CD14-positive monocyte (primary cell): ENCODE data around the genes COLEC12, YES1 and ADCYAP1.

- CAGE, long polyA plus RNA = no peak
These were observed 23.8 kb upstream of the TUBB8B start for GRCh38 chr18:73240-73680.

- CAGE, long polyA plus RNA = no peak
These were observed 25.4 kb downstream of the COLEC12 start for GRCh38 chr18:475081-475565.

DNA sequence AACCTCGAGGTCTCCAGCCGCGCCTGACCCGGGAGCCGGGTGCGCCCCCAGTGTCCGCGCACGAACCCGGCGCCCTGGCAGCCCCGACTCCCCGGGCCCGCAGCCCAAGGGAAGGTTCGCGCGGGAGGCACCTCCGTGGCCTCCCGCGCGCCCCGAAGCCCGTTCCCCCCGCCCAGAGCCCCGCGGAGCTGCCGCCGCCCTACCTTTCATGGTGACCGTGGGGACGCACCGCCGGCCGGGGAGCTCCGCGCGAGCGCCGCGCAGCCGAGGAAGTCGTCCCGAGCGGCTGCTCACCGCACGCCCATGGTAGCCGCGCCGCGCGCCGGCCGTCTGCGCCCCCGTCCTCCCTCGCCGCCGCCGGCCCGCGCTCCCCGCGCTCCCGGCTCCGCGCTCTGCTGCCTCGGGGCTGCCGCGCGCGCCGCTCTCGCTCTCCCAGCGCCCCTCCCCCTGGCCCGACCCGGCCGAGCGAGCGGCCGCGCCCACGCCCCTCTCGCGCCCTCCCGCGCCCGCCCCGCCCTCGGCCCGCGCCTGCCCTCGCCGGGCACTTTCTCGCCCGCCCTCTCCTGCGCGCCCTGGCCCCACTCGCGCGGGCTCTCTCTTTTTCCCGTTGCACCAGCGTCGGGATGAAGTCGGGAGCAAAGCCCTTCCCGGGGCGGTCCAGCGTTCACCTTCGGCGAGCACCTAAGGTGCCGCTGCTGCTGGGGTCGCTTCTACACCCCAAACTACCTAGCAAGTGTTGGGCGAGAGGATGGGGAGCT lies at the start of gene COLEC12:
TSS of gene COLEC12 (minus strand) at position 397 of the 758 bp plus-strand sequence.
- CAGE, long polyA plus RNA = no peak

- CAGE, long polyA plus RNA = no peak
These were observed at the start of gene YES1 for GRCh38 chr18:812183-812822. TSS of gene YES1 (minus strand) at chr18:812242.

GRCh38 chr18:839299-840469 lies 27.6 kb upstream of the YES1 start:
- CAGE, long polyA plus RNA = no peak

- CAGE, long polyA plus RNA = no peak
These were observed at the start of gene ADCYAP1 for GRCh38 chr18:904687-905132. TSS of gene ADCYAP1 (plus strand) at chr18:904871.

DNA sequence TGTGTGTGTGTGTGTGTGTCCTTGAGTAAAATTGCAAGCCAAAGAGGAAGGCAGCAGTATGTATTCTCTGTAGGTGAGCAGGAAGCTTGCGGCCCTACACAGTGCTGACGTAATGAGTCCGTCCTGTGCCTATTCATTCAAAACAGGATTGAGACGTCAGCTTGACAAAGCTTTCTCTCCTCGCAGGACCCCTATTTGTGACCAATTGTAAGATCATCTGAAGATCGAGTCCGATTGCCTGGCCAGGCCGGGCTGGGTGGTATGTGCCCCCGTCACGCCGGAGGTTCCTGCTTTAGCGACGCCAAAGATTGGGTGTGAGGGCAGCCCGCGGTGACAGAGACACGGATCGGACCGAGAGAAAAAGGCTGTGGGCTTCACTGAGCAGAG lies 220.3 kb downstream of the METTL4 start:
- CAGE, long polyA plus RNA = no peak

- CAGE, long polyA plus RNA = no peak
These were observed 1.8 kb downstream of the METTL4 start for GRCh38 chr18:2569447-2569972.

- CAGE, long polyA plus RNA = no peak
These were observed 11.3 kb downstream of the SMCHD1 start for GRCh38 chr18:2666695-2667299.

DNA sequence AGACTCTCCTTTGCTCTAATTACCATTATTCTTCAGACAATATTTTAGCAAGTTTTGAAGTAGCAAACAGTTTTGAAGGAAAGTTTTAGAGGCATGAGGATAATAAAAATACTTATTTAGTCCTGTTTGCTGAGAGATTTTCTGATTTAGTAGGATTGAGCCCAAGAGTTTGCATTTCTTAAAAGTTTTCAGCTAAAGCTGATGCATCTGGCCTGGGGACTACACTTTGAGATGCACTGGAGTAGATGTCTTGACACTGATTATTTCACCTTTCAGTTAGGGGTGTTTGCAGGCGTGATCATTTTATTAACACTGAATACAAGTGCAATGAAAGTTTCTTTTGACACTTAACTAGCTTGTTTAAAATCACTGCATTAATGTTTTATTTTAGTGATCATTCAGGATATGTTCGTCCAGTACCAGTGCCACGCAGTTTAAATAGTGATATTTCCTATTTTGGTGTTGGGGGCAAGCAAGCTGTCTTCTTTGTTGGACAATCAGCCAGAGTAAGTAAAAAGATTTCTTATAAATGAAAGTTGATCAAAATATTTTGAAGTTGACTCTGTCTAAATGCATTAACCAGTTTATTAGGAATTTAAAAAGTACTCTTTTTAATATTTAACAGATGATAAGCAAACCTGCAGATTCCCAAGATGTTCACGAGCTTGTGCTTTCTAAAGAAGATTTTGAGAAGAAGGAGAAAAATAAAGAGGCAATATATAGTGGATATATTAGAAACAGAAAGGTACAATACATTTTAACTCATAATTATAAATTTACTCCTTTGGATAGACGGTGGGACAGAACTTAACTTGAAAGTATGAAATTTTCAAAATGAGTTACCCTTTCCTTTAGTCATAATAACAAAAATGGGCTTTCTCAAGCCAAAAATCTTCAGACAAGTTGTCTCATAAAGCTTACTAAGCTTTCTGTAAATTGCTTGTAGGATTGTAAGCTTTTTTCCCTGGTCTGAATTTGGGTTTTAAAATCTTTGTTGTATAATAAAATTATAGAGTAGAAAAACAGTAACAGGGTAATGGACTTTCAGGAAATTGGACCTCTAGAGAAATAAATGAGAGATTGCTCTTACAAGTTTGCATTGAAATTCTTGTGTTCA lies 32.8 kb downstream of the SMCHD1 start:
- CAGE, long polyA plus RNA = no peak

GRCh38 chr18:2762645-2763318 lies 84.0 kb upstream of the EMILIN2 start:
- CAGE, long polyA plus RNA = no peak

GRCh38 chr18:2786716-2787297 lies 60.0 kb upstream of the EMILIN2 start:
- CAGE, long polyA plus RNA = no peak

DNA sequence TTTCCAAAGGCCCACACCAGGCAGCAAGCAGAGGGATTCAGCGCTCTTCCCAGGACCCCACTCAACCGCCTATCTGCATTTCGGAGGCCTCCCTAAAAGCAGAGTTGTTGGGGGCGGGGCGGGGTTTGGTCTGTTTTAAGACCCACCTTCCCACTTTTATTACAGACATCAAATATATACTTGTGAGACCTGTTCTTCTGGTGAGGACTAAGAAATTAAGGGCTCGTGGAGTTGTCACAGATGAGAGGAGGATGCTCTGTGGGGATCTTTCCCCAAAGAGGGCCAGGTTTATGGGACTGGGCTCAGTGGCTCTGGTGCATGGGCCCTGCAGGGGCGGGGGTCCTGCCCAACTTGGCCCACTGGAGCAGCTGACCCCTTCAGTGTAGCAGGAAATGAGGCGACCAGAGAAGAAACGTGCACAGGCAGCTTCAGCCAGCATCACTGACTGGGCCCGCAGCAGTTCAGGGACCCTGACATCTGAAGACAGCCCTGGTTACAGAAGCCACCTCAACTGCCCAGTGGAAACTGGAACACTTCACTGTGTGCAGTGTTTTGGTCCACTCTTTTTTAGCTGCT lies 72.7 kb downstream of the EMILIN2 start:
- CAGE, long polyA plus RNA = no peak

DNA sequence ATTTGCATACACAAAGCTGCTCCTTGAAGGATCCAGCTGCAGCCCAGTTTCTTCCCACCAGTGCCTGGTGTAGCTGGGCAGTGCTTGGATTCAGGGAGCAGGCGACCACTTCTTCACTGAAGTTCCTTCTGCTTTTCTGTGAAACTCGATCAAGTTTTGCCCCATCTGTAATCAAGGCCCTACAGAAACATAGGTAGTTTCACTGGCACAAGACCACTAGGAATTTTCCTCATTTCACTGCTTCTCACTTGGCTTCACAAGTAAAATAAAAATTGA lies 1.7 kb upstream of the LPIN2 start:
- CAGE, long polyA plus RNA = no peak

- CAGE, long polyA plus RNA = no peak
These were observed 43.0 kb upstream of the LPIN2 start for GRCh38 chr18:3056000-3056261.

DNA sequence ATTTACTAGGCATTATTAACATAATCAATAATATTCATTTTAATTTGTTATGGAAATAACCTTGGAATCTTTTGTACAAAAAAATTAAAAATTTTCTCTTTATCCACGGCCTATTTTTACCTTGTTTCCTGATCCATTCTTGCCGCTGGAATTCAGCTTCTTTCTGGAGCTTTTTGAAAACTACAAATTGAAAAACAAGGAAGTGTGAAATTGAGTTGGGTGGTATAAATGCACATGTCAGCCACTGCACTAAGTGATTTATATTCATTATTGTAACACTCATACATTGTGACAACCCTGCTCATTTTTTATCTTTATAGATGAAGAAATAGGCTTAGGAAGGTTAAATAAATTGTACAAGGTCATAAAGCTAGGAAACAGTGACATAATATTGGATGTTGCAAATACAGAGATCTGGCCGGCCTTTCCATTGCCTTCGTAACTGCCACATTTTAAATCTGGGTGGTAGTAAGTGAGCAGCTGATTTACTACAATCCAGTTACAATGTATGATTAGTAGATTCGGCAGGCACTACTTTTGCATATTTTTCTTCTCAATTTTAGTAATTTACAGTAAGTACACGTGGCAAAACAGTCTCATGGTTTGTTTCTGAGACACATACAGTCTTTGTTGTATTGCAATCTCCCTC lies 76.6 kb upstream of the LPIN2 start:
- CAGE, long polyA plus RNA = no peak

DNA sequence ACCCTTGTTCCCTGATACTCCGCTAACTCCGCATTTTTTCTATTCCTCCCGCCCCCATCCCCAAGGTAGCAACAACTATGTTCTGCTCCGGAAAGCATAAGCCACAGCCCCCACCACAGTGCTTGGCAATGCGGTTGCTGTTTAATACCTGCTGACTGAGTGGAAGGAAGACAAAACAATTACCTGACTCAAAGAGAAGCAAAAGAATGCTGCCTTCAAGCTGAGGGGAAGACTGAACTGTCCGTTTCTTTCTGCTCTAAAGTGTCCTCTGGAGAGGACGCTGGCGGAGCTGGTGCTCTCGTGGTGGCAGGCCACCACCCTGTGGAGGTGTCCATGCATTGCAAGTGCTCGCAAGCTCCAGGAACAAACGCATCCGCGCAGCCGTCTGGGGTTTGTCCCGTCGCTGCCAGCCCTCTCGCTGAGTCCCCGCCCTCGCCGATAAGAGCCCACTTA lies 1.7 kb upstream of the MYL12A start:
- CAGE, long polyA plus RNA = no peak

DNA sequence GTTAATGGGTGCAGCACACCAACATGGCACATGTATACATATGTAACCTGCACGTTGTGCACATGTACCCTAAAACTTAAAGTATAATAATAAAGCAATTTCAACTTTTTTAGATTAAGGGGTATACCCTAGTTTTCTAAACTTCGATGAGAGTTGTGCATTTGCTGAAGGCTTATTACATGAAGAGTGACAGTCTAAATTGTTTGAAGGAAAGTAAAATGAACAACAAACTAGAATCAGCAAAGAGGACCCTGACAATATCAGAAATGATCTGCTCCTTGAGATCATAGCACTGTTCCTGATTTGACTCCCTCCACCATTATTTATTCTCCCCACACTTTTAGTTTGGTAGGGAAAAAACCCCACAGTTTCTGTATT lies 2.5 kb downstream of the MYL12A start:
- CAGE, long polyA plus RNA = no peak

- CAGE, long polyA plus RNA = no peak
These were observed 3.8 kb downstream of the MYL12A start for GRCh38 chr18:3251436-3251751.

DNA sequence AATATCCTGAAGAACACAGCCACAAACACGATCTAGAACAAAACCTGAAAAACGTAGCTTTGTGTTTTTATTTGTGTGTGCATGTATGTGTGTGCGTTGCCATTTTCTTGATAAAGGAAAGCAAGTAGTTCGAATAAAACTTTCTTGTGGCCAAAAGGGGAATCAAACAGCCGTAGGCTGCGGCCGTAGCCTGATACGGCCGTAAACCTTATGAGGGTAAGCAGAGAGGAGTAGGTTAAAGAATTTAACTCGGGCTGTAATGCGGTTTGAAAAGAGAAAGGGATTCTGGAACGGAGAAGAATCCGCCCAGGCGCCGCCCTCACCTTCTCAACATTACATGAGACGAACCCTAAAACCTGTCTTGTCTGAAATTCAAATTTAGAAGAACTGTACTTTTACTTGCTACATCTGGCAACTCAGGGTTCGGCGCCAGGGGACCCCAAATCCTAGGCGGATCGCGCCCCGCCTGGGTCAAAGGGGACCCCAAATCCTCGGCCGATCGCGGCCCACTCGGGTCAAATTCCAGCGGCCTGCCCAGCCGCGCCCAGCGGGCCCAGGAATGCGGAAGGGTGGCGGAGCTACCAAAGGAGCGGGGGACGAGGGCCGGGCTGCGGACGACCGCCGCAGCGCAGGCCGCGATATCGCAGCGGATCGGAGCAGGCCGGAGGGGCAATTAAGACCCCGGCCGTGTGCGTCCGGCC lies 496 bp upstream of the MYL12B start:
- CAGE, long polyA plus RNA = no peak